Left common carotid artery plus branches (tissue), 1 donor: ENCODE data around the gene GAB1.

GRCh38 chr4:143185290-143186161 is 809 bp downstream of the USP38 start:
- PRO-cap: no peak

- PRO-cap: bidirectional peak, plus-strand start at chr4:143336876, minus-strand start at chr4:143336653
Measured at GRCh38 chr4:143336721-143337516, at the start of gene GAB1. Gene GAB1 (plus strand): TSS chr4:143336876.

GRCh38 chr4:143341189-143341975 is 4.7 kb downstream of the GAB1 start:
- PRO-cap: no peak

GRCh38 chr4:143349912-143350703 is 13.4 kb downstream of the GAB1 start:
- PRO-cap: no peak

- PRO-cap: no peak
Measured at GRCh38 chr4:143355275-143356178, 18.9 kb downstream of the GAB1 start.

DNA sequence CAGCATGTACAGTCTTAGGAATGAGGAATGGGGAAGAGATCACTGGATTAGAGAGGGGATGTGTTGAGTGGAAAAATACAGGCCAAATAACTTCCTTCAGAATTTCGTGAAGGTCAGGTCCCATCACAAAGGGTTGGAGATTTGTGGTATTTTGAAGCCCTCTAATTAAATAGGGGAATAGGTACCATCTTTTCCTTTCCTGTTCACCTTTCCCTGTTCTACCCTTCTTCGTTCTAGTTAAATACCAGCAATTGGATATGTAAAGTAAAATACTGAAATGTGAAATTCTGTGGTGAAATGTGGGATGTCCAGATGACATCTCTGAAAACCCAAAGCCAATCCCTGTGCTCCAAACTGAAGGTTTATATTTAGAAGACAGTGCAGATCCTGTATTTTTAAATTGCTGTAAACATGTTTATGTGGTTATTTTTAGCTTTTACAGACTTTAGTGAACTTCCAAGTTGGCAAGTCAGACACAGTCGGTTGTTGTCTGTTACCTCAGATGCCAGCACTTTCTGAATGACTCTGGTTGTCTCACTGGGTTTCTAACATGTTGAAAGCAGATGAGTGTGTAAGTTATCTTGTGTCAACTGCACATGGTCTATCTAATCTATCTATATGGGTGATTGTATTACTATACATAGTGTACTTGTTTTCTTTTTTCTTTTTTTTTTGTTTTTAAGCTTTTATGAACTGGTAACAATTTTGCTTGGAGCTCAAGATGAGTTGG is 66.0 kb downstream of the GAB1 start:
- PRO-cap: no peak

DNA sequence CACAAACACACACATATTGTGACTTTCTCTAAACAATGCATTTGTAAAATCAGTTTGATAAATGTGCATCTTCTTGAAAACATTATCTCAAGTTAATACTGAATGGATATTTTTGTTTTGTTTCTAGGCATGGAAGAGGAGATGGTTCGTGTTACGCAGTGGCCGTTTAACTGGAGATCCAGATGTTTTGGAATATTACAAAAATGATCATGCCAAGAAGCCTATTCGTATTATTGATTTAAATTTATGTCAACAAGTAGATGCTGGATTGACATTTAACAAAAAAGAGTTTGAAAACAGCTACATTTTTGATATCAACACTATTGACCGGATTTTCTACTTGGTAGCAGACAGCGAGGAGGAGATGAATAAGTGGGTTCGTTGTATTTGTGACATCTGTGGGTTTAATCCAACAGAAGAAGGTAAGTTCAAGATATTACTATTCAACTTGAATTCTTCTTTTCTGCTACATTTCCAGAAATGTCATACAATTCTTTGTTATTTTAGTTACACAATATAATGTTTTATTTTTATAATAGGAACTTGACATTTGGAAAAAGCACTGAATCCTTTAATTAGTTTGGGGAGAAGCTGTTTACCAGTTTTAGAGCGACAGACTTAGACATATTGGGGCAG is 78.8 kb downstream of the GAB1 start:
- PRO-cap: no peak

- PRO-cap: no peak
Measured at GRCh38 chr4:143554746-143555217, 41.3 kb downstream of the SMARCA5 start.

DNA sequence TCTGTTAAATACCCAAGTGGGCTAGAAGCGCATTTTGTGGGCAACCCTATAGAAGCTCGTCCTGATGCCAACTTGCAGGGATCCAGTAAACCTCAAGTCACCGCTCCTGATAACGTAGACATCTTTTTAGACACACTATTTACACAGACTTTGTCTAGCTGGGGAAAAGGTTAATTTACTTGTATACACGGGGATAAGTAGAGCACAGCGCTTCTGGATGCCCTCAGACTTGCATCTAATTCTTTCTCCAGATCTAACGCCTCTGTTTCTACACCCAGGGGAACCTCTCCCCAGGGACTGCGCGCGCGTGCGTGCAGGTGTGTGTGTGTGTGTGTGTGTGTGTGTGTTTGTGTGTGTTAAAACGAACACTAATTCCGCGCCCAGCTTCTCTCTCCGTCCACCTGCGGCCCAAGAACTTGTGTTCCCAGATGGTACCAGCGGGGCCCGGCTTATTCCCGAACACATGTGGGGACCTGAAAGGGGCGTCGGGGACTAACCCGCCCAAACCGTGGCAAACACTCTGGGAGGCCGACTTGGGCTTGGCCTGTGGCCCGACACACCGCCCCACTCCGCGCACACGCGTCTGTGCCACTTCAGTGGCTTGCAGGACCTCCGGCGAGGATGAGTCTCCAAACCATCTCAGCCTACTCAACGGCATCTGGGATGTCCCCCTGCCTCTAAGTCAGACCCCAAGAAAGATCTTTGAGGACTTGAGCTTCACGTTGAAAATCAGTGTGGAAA is 995 bp upstream of the HHIP start:
- PRO-cap: no peak

GRCh38 chr4:145150293-145151061 is 29.9 kb downstream of the OTUD4 start:
- PRO-cap: no peak

GRCh38 chr4:145177442-145177790 is 3.0 kb downstream of the OTUD4 start:
- PRO-cap: no peak

GRCh38 chr4:145178716-145179088 is 1.7 kb downstream of the OTUD4 start:
- PRO-cap: no peak

GRCh38 chr4:145482562-145483479 is 1.2 kb downstream of the SMAD1 start:
- PRO-cap: unidirectional peak, minus-strand start at chr4:145482787

DNA sequence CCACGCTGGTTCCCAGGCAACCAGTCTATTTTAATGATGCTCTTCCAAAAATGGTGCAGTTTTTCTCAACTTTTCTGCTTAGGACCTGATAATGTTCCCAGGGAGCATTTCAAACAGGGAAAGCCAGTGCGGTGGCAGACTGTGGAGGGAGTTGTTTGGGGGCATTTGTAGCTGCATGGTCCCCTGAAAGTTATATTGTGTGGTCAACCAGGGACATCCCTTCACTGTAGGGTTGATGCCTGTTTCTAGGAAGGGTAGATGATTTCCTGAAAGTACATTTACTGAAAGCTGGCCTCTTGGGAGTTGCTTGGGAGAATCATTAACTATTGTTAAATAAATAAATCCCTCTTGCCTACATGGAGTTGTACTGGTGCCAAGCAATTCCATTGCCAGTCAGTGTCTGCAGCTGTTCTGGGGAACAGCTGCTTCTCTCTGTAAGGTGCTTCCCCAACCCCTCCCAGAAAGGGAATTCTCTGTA is 51.0 kb downstream of the C4orf51 start:
- PRO-cap: no peak

DNA sequence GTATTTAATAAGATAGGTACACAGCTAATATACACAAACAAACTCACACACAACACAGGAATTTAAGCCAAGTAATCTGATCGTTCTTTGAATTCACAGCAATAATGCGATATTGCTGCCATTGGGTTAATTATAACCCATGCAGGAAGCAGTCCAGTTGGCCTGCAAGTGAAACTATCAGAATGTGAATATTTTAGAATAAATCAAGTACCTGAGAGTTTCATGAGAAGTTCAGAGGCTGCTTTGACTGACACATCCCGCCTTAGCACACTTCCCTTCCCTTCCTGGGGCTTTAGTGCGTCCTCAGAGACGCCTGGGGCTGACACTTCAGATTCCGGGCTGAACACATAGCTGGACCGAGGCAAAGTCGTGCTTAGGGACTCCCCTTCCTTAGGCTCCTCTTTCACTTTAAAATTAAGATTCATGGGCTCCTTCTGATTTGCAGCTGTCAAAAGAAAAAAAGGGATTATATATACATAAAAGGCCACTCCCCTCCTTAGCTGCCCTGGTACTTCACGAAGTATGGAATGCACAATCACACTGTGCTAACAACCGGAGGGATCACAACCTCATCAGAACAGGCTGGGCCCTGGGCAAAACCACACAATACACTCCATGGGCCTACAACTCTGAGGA is 68.5 kb downstream of the ZNF827 start:
- PRO-cap: no peak

DNA sequence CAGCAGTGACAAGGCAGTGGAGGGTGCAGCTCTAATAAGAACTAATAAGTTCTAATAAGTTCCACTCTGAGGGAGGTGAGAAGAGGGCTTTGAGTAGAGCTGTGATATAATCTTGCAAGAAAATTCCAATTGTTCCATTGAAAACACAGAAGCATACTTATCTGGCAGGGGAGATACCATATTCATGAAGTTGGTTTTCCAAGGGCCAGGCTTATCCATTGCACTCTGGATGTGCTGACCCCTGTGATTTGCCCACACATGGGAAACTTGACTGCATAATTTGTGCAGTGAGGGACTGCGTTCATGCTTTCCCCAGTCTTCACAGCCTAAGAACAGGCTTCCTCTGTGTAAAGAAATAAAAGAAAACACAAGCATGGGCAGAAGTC is 58.1 kb upstream of the SLC10A7 start:
- PRO-cap: no peak

DNA sequence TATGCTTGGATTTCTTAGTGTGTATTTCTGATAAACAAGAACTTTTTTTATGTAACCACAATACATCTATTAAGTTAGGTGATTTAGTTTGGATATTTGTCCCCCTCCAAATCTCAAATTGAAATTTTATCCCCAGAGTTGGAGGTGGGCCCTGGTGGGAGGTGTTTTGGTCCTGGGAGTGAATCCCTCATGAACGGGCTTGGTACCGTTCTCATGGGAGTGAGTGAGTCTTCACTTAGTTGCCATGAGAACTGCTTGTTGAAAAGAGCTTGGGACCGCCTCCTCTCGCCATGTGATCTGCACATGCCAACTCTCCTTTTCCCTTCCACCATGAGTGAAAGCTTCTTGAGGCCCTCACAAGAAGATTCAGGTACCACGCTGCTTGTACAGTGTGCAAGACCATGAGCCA is 201.3 kb upstream of the TTC29 start:
- PRO-cap: no peak

GRCh38 chr4:147479951-147480279 is 982 bp upstream of the EDNRA start:
- PRO-cap: no peak

GRCh38 chr4:147528726-147529314 is 47.9 kb downstream of the EDNRA start:
- PRO-cap: no peak

GRCh38 chr4:147550548-147551234 is 66.5 kb upstream of the TMEM184C start:
- PRO-cap: no peak